ENCODE measurements around a stretch of chr13.

- RRBS, result no CpG with 5 or more reads among the region's 7 CpGs
CAGE:
- cytosol, long polyA plus RNA, result no peak
- long polyA plus RNA, result no peak
- nucleus, long polyA plus RNA, result no peak
These were observed 10.6 kb downstream of the ALOX5AP start for GRCh38 chr13:30745932-30746316.

DNA sequence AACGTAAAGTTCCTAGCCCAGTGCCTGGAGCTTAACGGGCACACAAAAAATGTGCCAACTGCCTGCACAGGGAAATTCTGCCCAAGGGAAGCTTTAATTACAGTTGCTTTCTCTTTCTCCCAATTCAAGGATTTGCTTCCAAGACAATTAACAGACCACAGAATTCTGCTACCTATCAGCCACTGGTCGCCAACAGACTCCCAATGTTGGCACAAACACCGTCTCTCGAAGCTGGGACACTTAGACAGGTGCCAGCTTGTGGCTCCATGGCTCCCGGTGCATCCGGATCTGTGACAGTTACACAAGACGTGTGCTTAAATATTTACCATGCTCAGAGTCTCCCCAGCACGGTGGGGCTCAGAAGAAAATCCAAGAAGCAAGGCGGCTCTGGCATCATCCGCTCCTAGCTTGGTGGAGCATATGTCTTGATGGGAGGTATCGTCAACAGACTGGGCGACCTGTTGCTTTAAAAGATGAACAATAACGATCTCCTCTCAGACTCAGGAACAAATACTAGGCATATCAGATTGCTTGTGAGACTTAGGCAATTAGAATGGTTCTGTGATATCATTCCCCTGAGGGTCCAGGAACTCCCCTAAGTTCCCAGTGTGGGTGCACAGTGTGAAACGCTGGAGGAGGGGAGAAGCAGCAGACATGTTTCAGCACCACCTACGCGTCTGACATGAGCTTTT is 61.5 kb downstream of the ALOX5AP start:
- RRBS, result no CpG with 5 or more reads among the region's 17 CpGs
CAGE:
- cytosol, long polyA plus RNA, result no peak
- long polyA plus RNA, result no peak
- nucleus, long polyA plus RNA, result no peak

DNA sequence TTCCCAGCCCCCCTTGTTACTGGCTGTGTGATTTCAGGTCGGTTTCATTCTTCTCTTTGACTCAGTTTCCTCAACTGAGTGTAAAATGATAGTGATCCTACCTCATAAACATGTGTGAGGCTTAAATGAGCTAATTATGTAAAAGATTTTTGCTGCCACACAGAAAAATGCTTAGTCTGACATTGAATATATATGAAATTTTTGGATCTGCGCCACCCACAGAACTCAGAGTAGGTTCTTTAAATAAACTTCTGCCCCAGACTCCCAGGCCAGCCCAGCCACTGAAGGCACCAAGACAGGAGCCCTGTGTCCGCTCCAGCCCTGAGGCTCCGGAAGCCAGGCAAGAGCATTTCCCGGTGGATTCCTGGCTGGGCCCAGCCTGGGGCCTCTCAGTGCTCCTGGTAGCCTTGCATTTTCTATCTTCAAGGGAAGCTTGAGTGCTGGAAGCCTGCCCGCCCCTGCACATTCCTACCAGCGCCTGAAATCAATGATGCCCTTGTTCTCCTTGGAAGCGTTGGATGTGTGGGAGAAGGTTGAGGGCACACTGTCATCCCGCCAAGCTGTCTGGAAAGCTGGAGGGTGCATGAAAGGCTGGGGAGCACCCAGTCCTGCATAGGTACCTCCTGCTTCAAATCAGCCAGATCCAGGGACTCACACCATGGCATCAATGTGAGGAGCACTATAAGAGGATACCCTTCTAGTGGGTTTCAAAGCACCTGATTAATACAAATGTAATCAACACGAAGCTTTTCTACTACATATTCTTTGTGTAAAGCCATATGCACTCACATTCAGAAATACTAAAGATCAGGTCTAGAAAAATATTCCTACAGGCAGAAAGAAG is 70.3 kb downstream of the ALOX5AP start:
- RRBS, result no CpG with 5 or more reads among the region's 10 CpGs
CAGE:
- cytosol, long polyA plus RNA, result no peak
- long polyA plus RNA, result no peak
- nucleus, long polyA plus RNA, result no peak

- RRBS, result no CpG with 5 or more reads among the region's 9 CpGs
CAGE:
- cytosol, long polyA plus RNA, result no peak
- long polyA plus RNA, result no peak
- nucleus, long polyA plus RNA, result no peak
These were observed 81.4 kb downstream of the ALOX5AP start for GRCh38 chr13:30816587-30817265.

DNA sequence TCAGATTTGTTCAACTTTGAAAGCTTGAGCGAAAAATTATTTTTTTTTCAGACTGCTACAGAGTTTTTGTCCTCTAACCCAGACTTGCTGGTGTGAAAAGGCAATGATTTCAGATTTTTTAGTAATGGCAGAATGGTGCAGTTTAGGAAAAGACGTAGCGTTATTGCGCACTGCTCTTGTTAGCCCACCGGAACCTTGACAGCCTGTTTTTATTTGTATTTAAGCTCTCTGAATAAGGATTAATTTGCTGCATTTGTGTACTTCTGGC is 1.2 kb downstream of the B3GLCT start:
- RRBS, result no CpG with 5 or more reads among the region's 5 CpGs
CAGE:
- cytosol, long polyA plus RNA, result no peak
- long polyA plus RNA, result no peak
- nucleus, long polyA plus RNA, result no peak

- RRBS, result no CpG with 5 or more reads among the region's 9 CpGs
CAGE:
- cytosol, long polyA plus RNA, result no peak
- long polyA plus RNA, result no peak
- nucleus, long polyA plus RNA, result no peak
These were observed 104.5 kb upstream of the FRY start for GRCh38 chr13:31926869-31927652.

- RRBS, result 92% methylated on average over 8 of the region's 38 CpGs
CAGE:
- cytosol, long polyA plus RNA, result no peak
- long polyA plus RNA, result no peak
- nucleus, long polyA plus RNA, result no peak
These were observed 78.7 kb upstream of the FRY start for GRCh38 chr13:31952757-31953425.

- RRBS, result no CpG with 5 or more reads among the region's 7 CpGs
CAGE:
- cytosol, long polyA plus RNA, result no peak
- long polyA plus RNA, result no peak
- nucleus, long polyA plus RNA, result no peak
These were observed 29.0 kb downstream of the FRY start for GRCh38 chr13:32060371-32061198.

DNA sequence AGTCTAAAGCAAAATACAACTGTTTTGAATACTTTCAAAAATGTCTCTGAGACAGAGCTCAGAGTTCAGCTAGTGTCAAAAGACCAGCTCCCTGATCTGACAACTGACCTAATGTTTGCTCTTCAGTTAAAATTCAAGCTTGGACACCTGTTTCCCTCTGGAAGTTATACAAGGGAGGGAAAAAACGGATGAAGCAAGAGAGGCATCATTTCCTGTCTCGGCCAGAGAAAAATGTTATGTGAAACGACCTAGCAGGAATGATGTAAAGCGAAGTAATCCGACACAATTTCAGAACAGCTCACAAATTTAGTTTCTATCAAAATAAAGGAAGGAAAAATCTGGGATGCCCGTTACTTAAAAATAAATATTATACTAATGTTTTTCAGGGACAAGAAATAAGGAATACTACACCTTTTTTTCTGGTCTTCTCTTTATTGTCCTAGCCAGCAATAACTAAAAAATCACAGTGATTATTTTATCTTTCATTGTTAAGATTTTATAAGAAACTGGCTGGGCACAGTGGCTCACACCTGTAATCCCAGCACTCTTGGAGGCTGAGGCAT is 59.3 kb downstream of the ZAR1L start:
- RRBS, result no CpG with 5 or more reads among the region's 6 CpGs
CAGE:
- cytosol, long polyA plus RNA, result no peak
- long polyA plus RNA, result no peak
- nucleus, long polyA plus RNA, result no peak

DNA sequence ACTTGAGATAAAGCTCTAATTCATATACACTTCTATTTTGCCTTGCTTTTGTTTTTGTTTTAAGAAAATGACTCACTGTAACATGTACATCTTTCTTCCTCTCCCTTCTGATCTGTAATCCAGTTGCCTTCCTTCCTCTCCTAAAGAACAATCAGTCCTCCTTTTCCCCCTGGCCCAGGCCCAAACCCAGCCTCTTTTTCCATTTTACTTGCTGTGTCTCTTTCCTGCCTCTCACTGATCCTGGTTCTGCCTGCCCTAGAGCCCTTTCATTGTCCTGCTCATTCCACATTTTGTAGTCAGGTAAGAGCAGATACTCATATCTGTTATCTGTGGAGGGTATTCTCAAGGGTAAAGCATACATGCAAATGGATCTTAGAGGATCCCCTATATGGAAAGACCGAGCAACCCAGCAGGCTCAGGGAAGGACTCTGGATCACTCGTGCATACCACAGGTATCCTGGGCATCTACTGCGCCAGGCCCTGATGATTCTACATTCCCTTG is 50.7 kb downstream of the ZAR1L start:
- RRBS, result no CpG with 5 or more reads among the region's 3 CpGs
CAGE:
- cytosol, long polyA plus RNA, result no peak
- long polyA plus RNA, result no peak
- nucleus, long polyA plus RNA, result no peak

DNA sequence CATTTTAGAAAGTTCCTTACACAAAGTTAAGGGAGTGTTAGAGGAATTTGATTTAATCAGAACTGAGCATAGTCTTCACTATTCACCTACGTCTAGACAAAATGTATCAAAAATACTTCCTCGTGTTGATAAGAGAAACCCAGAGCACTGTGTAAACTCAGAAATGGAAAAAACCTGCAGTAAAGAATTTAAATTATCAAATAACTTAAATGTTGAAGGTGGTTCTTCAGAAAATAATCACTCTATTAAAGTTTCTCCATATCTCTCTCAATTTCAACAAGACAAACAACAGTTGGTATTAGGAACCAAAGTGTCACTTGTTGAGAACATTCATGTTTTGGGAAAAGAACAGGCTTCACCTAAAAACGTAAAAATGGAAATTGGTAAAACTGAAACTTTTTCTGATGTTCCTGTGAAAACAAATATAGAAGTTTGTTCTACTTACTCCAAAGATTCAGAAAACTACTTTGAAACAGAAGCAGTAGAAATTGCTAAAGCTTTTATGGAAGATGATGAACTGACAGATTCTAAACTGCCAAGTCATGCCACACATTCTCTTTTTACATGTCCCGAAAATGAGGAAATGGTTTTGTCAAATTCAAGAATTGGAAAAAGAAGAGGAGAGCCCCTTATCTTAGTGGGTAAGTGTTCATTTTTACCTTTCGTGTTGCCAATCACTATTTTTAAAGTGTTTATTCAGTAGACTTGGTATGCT is 25.4 kb downstream of the BRCA2 start:
- RRBS, result no CpG with 5 or more reads among the region's 5 CpGs
CAGE:
- cytosol, long polyA plus RNA, result no peak
- long polyA plus RNA, result no peak
- nucleus, long polyA plus RNA, result start-site peak on the plus strand centred at position 284 of the sequence, 134 bp wide, 6 reads; start-site peak on the plus strand centred at position 558 of the sequence, 167 bp wide, 16 reads

DNA sequence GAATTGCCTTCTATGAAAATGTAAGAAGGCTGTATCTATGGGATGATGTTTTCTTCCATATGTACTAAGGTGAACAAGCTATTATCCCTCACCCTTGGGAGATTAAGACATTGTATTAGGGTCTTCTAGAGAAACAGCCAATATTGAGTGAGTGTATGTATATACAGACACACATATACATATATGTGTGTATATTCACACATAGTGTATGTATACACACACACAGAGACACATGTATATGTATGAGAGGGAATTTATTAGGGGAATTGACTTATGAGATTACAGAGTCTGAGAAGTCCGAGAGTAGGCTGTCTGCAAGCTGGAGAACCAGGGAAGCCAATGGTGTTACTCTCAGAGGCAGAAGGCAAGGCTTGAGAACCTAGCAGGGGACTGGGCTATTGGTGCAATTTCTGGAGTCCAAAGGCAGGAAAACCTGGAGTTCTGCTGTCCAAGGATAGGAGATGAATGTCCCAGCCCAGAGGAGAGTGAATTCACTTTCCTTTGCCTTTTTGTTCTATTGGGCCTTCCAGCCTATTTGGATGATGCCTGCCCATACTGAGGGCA is 86.0 kb downstream of the PDS5B start:
- RRBS, result no CpG with 5 or more reads among the region's 1 CpG
CAGE:
- cytosol, long polyA plus RNA, result no peak
- long polyA plus RNA, result no peak
- nucleus, long polyA plus RNA, result no peak

GRCh38 chr13:33014959-33015600 is 1.1 kb upstream of the KL start:
- RRBS, result no CpG with 5 or more reads among the region's 12 CpGs
CAGE:
- cytosol, long polyA plus RNA, result no peak
- long polyA plus RNA, result no peak
- nucleus, long polyA plus RNA, result no peak

DNA sequence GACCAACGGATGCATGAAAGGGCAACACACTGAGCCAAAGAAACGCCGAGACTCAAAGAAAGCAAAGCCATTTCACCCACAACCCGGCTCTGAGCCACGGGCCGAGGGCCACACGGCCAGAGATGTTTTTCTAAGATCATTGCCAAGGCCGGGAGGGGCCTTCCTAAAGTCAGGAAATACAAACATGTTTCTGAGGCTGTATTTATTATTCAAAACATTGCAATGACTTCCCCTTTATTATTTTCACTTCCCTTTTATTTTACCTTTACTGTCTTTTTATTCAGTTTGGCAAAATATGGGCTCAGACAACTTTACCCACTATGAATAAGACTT is 94.7 kb downstream of the KL start:
- RRBS, result 95% methylated on average over 5 of the region's 8 CpGs
CAGE:
- cytosol, long polyA plus RNA, result no peak
- long polyA plus RNA, result no peak
- nucleus, long polyA plus RNA, result no peak

DNA sequence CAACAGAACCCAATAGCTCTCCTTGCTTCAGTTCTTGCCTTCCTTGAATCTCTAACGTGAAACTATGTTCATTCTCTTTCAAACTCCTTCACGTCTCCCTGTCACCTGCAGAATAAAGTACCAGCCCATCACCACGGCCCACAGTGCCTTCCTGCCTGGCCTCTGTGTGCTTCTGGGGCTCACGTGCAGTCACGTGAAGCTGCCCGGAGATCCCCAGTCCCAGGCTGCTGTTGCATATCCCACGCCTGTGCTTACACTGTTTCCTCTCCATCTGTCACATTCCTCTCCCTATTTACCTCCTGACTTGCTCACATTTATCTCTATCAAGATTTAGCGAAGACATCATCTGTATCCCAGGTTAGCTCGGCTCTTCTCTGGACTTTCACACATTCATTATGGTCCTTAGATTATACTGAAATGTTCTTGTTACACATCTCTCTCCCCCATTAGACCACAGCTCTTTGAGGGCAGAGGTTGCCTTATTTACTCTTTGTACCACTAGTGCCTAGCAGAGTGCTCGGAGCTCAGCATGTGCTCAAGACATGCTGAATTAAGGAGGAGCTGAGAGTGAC is 102.7 kb downstream of the STARD13 start:
- RRBS, result no CpG with 5 or more reads among the region's 10 CpGs
CAGE:
- cytosol, long polyA plus RNA, result no peak
- long polyA plus RNA, result no peak
- nucleus, long polyA plus RNA, result no peak

GRCh38 chr13:33195194-33195851 is 90.2 kb downstream of the STARD13 start:
- RRBS, result no CpG with 5 or more reads among the region's 10 CpGs
CAGE:
- cytosol, long polyA plus RNA, result no peak
- long polyA plus RNA, result no peak
- nucleus, long polyA plus RNA, result no peak

DNA sequence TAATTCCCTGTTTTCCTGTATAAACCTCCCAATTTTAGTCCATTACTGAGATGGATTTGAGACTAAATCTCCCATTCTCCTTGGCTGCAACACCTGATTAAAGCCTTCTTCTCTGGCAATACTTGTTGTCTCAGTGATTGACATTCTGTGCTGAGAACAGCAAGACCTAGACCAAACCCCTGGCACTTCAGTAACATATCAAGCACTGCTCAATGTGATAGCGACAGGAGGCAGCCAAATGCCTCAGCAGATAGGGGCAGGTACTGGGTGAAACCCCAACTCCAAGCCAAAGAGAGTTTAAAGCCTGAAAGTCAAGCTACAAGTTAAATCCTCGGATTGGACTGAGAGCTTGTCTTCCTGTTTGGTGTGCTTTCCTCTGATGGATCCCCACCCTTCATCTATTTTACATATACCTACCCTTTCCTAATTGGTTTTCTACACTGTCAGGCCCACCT is 52.7 kb downstream of the STARD13 start:
- RRBS, result no CpG with 5 or more reads among the region's 2 CpGs
CAGE:
- cytosol, long polyA plus RNA, result no peak
- long polyA plus RNA, result no peak
- nucleus, long polyA plus RNA, result no peak

DNA sequence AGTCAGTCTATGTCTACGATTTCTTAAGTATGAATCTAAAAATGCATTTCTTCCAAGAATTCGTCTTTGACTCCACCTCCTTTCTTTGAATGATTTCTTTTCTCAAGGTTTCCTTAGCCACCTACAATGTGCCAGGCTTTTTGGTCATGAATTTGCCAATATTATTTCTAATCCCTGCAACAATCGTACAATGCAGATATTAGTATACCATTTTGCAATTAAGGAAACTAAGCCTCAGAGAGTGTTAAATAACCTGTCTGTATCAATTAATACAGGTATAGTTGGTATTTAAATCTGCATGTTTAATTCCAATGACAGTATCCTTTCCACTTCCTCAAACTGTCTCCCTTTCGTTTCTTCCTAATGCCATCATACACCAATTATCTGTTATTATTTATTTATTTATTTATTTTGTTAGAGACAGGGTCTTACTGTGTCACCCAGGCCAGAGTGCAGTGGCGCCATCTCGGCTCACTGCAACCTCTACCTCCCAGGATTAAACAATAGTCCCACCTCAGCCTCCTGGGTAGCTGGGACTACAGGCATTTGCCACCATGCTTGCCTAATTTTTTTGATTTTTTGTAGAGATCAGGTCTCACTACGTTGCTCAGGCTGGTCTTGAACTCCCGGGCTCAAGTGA is 36.0 kb downstream of the STARD13 start:
- RRBS, result no CpG with 5 or more reads among the region's 8 CpGs
CAGE:
- cytosol, long polyA plus RNA, result no peak
- long polyA plus RNA, result no peak
- nucleus, long polyA plus RNA, result no peak

DNA sequence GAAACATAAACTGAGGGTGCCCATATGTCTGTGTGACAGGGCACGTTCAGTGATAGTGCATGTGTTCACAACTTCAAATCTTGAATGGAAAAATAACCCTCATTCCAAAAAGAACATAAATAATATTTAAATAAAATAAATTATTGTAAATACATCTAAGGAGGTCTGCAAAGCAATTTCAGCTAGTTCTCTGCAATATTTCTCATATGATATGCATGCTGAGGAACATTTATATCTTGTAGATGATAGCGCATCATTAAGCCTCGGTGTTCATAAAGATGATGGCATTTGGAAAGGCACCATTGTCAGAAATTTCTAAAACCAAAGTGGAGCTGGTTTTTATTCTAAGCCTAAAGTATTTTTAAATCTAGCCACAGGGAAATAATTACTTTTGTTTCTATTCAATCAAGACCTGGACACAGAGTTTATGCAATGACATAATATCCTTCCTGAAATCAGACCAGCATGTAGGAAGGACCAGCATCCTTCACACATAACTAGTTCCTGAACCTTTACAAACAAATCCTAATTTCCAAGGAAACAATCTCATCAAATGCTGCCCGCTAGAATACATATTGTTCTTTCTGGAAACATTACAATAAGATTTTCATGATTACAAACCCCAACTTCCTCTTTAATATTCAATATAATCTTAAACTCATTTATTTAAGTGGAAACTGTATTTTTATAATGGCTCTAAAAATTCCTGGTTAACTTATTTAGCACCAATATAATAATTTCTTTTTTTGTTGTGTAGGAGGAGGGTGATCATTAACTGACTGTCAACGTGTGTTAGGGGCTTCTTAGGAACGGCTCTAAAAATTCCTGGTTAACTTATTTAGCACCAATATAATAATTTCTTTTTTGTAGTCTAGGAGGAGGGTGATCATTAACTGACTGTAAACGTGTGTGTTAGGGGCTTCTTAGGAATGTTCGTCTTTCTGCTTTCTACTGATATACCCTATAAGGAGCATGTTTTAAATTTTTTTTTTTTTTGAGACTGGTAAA is 1.5 kb downstream of the STARD13 start:
- RRBS, result no CpG with 5 or more reads among the region's 8 CpGs
CAGE:
- cytosol, long polyA plus RNA, result no peak
- long polyA plus RNA, result no peak
- nucleus, long polyA plus RNA, result no peak

DNA sequence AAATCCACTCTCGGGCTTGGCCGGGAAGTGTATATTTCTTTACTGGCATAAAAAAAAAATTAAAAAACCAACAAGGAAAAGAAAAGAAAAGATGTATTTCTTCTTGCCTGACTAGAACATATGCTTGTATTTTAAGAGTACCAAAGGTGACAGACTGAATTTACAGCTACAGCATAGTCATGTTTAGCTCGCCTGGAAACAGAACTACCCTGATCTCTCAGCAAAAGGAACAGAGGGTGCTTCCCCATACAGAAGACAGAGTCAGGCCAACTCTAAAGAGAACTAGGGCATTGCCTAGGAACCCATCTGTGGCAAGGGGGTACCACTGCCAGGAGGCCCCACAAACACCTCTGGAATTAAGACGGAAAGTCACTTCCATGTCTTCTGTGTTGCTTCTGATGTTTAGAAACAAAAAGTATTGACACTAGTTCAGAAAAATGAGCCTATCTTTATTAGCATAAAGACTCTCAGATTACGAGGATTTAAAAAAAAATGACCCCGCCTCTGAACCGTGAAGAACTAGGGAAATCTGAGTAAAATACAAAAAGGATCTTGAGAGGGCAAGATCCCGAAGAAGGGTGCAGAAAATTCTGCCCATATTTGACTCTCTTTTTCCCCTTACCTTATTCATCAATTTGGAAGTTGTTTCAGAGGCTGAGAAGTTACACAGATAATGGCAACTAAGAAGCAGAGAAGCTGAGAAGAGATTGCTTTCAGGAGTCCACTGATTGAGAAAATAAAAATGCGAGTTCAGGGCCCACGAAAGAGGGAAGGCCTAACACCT is 252.3 kb upstream of the STARD13 start:
- RRBS, result no CpG with 5 or more reads among the region's 10 CpGs
CAGE:
- cytosol, long polyA plus RNA, result no peak
- long polyA plus RNA, result no peak
- nucleus, long polyA plus RNA, result no peak

All from H1 (cell line).